Umbilical cord (tissue), 2 donors: ENCODE measurements around a stretch of chr11.

- RAMPAGE, long total RNA: no peak
Measured at GRCh38 chr11:762216-762946, 14.9 kb downstream of the GATD1 start.

DNA sequence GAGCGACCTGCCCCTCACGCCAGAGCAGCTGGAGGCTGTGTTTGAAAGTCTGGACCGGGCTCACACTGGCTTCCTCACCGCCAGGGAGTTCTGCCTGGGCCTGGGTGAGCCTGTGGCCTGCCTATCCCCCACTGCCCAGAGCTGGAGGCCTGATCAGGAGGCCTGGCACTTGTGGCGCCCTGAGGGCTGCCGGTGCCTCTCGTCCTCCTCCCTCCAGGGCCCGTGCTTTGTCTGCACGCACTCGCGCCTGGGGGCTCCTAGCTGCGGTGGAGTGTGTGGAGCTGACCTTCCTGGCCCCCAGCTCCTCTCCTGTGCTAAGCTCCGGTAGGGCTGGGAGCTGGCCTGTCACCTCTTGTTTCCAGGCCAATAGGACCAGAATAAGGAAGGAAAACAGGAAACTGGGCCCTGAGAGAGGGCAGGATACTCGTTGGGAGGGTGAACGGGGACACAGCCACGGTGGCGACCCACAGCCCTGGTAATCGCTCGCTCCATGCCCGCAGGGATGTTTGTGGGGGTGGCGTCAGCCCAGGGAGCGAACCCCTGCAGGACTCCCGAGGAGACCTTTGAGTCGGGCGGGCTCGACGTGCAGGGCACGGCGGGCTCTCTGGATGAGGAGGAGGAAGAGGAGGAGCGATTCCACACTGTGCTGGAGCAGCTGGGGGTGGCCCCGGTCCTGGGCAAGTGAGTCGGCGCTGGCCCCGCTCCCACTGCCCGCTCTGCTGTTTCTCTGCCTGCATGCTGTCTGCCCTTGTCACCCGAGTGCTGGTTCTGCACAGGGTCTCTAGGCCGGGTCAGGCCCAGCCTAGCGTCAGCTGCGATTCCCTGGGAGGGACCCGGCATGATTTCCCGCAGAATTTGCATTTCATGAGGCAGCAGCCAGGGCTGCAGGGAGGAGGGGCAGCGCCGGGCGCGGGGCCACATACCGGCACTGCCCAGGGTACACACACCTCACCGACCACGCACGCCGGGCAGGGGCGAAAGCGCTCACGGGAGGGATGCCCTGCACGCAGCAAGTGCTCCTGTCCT, 1.5 kb downstream of the CRACR2B start:
- RAMPAGE, long total RNA: no peak

- RAMPAGE, long total RNA: no peak
Measured at GRCh38 chr11:840196-840808, 2.0 kb downstream of the POLR2L start.

- RAMPAGE, long total RNA: no peak
Measured at GRCh38 chr11:854951-855748, 12.5 kb downstream of the TSPAN4 start.

- RAMPAGE, long total RNA: no peak
Measured at GRCh38 chr11:916917-917131, 6.2 kb upstream of the CHID1 start.

- RAMPAGE, long total RNA: no peak
Measured at GRCh38 chr11:986186-987079, 50.1 kb downstream of the MUC6 start.

GRCh38 chr11:1016126-1017243, 20.0 kb downstream of the MUC6 start:
- RAMPAGE, long total RNA: no peak

GRCh38 chr11:1017244-1018030, 19.1 kb downstream of the MUC6 start:
- RAMPAGE, long total RNA: no peak

GRCh38 chr11:1092314-1093090, 56.0 kb upstream of the MUC6 start:
- RAMPAGE, long total RNA: no peak

DNA sequence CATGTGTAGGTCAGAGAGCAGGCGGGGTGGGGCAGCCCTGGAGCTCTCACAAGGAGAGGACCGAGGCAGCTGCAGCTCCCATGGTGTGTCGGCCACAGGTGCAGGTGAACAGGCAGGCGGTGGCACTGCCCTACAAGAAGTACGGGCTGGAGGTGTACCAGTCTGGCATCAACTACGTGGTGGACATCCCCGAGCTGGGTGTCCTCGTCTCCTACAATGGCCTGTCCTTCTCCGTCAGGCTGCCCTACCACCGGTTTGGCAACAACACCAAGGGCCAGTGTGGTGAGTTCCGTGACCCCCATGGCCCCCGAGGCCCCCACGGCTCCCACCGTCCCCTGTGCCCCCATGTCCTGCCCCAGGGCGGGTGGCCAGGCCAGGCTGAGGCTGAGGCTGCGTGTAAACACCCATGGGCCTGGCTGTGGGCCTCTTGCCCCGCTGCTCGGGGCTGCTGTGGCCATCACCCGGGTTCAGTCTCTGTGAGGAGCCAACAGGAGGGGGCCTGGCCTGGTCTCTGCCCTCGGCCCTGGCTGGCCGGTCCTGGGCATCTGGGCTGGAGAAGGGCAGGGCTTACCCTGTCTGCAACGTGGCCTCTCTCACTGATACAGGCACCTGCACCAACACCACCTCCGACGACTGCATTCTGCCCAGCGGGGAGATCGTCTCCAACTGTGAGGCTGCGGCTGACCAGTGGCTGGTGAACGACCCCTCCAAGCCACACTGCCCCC, 54.4 kb upstream of the MUC5AC start:
- RAMPAGE, long total RNA: no peak

DNA sequence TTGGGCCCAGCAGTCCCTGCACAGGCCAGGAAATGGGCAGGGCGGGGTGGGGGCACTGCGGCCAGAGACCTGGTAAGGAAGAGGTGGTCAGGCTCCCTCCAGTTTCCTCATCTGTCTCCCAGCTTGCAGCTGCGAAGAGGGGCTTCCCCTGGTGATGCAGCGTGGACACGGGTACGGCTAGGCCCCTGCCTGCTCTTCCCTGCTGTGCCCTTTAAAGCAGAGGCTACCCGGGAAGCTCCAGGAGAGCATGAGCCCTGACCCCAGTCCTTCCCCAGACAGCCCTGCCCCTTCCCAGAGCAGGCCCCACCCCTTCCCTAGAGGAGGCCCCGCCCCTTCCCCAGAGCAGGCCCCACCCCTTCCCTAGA, 44.9 kb upstream of the MUC5AC start:
- RAMPAGE, long total RNA: no peak

DNA sequence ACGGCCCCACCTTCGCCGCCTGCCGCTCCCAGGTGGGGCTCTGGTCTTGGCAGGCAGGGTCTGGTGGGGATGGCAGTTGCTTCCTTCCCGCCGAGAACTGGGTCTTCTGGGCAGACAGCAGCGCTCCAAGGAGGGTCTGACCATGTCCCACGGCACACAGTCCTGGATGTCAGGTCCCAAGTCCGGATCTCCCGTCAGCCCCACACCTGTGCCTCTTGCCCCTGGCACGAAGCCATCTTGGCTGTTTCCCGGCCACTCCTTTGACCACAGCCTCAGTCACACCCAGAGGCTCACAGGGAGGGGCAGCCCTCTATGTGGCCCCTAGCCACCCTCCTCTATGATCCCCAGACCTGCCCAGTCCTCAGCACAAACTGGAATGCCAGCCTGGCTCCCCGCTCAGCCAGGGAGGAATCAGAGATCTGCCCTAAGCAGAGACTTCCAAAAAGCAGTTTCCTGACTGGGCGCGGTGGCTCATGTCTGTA, 14.3 kb downstream of the MUC5B start:
- RAMPAGE, long total RNA: no peak

- RAMPAGE, long total RNA: no peak
Measured at GRCh38 chr11:1298722-1299599, 10.5 kb downstream of the TOLLIP start.

- RAMPAGE, long total RNA: no peak
Measured at GRCh38 chr11:1305121-1305335, 4.4 kb downstream of the TOLLIP start.

DNA sequence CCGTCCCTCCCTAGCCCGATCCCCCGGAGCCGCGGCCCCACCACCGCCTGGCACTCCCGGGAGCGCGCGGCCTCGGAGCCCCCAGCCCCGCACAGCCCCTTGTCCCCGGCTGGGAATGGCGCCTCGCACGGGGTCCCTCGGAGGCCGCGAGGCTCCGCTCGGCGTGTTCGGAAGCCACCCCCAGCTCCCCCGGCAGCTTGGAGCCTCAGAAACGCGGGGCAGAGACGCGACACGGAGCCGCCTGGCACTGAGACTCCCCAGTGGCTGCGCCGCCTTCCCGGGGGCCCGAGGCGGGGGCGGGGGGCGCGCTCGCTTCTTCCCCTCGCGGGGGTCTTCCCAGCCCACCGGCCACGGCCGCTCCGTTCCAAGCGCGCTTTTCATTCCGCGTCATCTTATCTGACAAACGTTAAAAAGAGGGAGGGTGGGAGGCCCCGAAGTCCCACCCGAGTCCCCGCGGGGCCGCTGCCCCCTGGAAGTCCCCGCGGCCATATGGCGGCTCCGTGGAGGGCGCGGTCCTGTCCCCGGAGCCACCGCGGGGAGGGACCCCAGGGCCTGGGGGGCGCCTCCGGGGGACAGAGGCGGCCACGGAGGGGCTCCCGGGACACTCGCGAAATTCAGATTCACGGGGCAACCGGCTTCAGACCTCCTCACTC, 27.9 kb upstream of the TOLLIP start:
- RAMPAGE, long total RNA: no peak

DNA sequence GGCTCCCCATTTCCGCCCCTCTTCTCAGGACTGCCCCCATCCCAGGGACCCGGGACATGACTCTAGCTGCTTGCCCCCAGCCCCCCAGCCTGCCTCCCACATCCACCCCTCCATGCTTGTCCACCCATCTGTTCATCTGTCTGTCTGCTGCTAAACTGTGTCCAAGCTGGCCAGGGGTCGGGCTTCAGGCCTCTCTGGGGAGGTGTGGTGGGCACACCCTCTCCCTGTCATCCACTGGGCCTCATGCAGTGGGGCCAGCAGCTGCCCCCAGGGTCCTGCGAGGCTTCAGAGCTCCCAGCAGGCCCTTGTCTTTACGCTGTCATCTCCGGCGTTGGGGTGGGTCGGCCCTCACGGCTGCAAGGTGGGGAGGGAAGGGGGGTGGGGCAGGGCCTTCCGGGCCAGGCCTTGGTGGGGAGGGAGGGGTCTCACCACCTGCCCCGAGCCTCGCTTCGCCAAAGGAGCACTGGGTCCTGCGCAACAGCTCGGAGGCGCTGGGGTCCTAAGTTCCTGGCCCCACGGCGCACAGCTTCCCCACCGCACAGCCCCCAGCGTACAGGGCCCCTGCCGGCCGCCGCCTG, 26.8 kb downstream of the MOB2 start:
- RAMPAGE, long total RNA: no peak

DNA sequence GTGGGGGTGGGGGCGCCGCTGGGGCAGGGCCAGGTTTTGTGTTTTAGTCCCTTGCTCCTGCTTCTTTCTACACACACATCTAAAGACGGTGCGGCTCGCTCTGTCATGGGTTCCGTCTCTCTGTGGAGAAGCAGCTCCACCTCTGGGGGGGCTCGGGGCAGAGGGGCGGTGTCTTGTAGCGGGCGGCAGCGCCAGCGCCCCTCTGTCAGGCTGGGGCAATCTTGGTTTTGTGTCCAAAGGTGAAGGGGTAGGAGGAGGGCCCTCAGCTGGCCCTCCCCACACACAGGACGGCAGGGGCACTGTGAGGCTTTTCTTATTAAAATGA, 24.8 kb downstream of the MOB2 start:
- RAMPAGE, long total RNA: no peak

GRCh38 chr11:1481193-1482034, 5.2 kb downstream of the MOB2 start:
- RAMPAGE, long total RNA: no peak

- RAMPAGE, long total RNA: no peak
Measured at GRCh38 chr11:1552618-1552885, 19.5 kb downstream of the DUSP8 start.

DNA sequence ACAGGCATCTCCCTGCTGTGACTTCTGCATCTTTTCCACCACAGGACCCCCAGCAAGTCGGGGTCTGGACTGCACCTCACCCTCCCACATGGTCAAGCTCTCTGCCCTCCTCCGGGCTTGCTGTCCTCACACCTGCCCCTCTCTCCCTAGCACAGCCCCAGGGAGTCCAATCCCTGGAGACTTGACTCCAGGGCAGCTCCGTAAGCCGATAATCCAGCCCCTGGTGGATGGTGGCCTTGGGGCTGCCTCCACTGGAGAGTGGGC, 5.9 kb downstream of the DUSP8 start:
- RAMPAGE, long total RNA: no peak